A375 (cell line): Measurements from ENCODE around the genes CCL3, ARHGAP23 and CISD3.

DNA sequence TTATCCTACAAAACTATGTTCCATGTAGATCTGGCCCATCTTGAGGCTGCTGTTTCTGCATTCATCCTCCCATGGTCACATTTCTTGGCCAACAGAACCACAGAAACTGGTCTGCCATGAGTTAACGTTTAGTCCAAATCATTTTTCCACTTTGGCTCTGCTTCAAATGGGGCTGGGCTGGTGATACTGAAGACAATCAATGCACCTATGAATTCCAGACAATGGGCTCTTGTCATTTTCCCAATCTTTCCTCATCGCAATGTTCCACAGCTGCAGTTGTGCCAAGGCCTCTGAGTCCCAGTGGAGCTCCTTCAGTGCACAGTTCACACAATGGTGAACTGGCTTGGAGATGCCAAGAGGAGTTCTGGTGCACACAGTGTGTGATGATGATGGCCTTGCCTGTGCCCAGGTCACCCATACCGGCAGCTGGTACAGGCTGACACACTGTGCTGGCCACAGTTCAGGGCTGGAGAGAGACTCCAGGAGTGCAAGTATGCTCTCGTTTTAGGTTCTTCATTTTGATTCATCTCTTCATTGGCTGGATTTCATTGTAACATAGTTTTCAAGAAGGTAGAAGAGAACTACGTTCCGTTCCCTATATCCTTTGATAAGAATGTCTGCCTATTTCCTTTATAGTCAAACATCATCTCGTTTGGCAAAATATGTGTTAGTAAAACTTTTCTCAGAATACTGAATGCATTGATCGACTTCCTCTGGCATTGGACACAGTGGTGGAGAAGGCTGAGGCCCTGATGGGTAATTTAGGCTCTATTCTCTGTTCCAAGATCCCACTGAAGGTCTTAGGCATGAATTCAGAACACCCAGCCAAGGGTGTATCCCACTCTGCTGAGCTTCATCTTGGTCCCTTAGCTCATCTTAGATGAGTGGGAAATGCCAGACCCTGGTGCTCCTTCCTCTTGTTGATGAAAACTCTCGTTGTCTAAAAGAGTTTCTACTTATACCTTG, 22.3 kb downstream of the SLFN12 start:
- RAMPAGE, long total RNA: no peak

GRCh38 chr17:35540559-35541544, 3.4 kb upstream of the SLFN12L start:
- RAMPAGE, long total RNA: no peak

- RAMPAGE, long total RNA: no peak
Observed at GRCh38 chr17:35588245-35588511, 1.1 kb downstream of the AP2B1 start.

- RAMPAGE, long total RNA: no peak
Observed at GRCh38 chr17:35784767-35785389, 10.6 kb downstream of the MMP28 start.

- RAMPAGE, long total RNA: no peak
Observed at GRCh38 chr17:35799966-35800419, 4.6 kb upstream of the MMP28 start.

GRCh38 chr17:36089515-36090779, at the start of gene CCL3:
Gene CCL3, minus strand, starts transcription at chr17:36090143.
- RAMPAGE, long total RNA: no peak

GRCh38 chr17:36117476-36118078, 13.9 kb downstream of the CCL4 start:
- RAMPAGE, long total RNA: no peak

GRCh38 chr17:36593527-36594421, 2.1 kb downstream of the DHRS11 start:
- RAMPAGE, long total RNA: no peak

GRCh38 chr17:36597269-36597755, 4.1 kb upstream of the MRM1 start:
- RAMPAGE, long total RNA: no peak

- RAMPAGE, long total RNA: no peak
Observed at GRCh38 chr17:36602265-36603290, 1.2 kb downstream of the MRM1 start.

GRCh38 chr17:36721987-36723194, 121.0 kb downstream of the MRM1 start:
- RAMPAGE, long total RNA: no peak

GRCh38 chr17:37273262-37274164, 102.3 kb upstream of the C17orf78 start:
- RAMPAGE, long total RNA: no peak

GRCh38 chr17:37512541-37513431, 23.1 kb downstream of the DUSP14 start:
- RAMPAGE, long total RNA: no peak

DNA sequence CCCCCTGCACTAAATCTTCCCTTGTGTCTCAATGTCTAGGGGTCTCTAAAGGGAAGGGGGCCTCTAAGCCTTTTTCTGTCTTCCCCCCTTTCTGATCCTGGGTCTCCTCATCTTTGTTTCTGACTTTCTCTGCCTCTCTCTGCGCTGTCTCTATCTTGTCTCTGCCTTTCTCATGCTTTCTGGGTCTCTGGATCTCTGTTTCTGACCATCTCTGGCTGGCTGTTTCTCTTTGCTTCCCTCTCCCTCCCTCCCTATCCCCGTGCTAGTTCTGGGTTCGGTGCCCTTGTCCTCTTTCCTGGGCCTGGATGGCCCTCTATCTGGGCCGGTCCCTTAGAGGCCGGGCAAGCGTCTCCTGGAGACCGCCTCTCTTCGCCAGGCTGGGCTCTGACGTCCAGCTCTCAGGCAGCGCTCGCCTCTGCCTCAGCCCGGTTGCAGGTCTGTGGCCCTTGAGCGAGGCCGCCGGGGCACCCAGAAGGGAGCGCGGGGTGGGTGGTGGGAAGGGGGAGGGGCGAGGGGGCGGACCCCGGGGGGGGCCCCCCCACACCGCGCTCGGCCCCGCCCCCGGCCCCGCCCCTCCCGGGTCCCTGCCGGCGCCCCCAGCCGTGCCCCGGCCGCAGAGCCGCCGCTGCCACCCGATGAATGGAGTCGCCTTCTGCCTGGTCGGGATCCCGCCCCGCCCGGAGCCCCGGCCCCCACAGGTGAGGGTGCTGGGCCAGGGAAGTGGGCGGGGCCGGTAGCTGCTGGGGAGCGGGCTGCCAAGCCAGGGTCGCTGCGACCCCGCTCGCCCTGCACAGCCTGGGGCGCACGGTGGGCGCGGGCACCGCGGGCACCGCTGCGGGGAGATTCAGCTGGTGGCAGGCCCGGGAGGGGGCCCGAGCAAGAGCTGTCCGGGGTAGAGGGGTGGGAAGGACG, at the start of gene ARHGAP23:
Gene ARHGAP23 (plus strand): TSS at position 614 of the 912 bp plus-strand sequence.
- RAMPAGE, long total RNA: no peak

DNA sequence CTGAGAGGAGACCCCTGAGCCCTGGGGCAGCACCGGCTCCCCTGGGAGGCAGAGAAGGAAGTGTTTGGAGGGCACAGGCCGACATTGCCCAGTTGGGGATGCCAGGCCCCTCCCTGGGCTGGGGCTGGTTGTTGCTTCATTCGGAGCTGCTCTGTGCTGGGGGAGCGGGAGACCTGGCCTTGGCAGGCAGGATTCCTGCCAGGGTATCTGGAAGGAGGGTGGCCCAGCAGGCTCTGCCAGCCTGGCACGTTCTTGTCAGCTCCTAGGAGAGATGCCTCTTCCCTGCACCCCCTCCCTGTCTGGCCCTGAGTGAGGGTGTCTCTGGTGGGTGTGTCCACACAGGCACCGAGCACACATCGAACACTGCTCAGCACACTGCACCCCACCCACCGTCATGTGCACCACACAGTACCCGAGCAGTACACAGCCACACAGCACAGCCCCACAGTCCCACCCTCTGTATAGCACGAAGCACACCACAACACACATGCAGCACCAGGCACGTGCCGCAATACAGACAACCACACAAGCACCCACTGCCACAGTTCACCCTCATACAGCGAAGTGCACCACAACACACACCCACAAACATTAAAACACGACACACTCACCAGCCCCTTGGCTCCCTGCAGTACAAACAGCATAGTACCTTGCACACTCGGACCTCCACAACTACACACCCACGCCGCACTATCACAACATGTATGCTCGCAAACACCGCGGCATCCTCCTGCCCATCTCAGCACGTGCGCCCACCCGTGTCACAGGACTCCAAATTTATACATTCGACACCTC, 35.3 kb downstream of the ARHGAP23 start:
- RAMPAGE, long total RNA: no peak

DNA sequence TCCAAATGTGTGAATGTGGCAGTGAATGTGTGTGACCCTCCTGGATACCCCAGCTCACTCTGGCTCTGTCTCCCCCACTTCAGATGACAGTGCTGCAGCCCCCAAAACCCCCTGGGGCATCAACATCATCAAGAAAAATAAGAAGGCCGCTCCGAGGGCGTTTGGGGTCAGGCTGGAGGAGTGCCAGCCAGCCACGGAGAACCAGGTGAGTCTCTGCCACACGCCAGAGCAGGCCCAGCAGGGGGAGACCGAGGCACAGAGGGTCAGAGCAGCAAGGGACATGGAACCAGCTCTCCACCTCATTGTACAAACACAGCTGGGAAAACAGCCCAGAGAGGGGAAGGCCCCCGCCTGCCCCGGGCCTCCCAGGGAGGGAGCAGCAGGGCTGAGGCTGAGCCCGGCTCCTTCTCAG, 53.7 kb downstream of the ARHGAP23 start:
- RAMPAGE, long total RNA: no peak

- RAMPAGE, long total RNA: no peak
Observed at GRCh38 chr17:38609018-38609863, 3.5 kb upstream of the SRCIN1 start.

GRCh38 chr17:38656927-38658026, 17.5 kb downstream of the EPOP start:
- RAMPAGE, long total RNA: no peak

- RAMPAGE, long total RNA: no peak
Observed at GRCh38 chr17:38704270-38704764, 756 bp upstream of the MLLT6 start.

DNA sequence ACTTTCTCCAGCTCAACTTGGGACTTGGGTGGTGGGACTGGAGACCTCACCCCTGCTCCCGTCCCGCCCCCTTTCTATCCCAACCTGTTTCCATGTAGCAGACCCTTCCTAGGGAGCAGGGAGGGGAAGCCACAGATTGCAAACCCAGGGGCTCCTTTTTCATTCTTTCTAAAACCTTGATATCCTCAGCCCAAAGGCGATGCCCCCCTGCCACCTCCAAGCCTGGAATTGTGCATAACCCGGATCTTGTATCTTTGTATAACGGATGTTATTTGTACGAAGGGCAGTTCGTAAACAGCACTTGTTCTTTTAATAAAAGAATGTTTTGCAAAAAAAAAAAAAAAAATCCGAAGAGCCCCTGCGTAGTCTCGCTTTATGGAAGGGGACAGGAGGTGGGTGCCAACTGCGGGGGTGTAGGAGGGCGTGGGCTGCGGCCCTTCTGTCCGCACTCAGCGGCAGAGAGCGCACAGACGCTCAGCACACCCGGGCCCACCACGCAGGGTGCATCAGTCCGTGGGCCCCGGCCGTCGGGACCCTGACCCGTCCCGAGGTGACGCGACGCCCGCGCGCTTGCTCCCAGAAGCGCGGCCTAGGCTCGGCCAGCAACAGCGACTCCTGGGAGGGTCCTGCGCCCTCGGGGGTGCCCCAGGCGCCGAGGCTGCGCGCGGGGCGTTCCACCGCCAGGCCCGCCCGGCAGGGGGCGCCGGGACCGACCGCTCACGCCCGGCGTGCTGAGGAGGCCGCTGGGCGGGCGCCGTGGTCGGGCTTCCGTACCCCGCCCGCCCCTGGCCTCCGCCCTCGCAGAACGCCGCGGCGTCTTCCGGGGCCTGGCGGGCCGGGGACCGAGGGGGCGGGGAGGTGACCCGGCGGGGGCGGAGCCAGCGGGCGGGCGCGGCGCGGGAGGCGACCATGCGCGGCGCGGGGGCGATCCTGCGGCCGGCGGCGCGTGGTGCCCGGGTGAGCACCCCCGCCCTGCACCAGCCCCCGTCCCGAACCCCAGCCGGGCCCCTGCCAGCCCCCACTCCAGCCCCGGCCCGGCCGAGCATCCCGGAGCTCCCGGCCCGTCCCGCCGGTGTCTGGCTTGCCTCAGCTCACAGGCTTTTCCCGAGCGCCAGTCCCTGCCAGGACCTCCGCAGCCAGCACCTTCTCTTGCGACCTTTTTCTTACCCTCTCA, at the start of gene CISD3:
Gene CISD3 (plus strand): TSS at position 892 of the 1,174 bp plus-strand sequence.
- RAMPAGE, long total RNA: no peak